H1 (cell line): Measurements from ENCODE around the genes CCDC107, SPAAR and CLTA.

GRCh38 chr9:35114775-35115600, 674 bp downstream of the ATOSB start:
- RRBS: 19% methylated on average over 4 of the region's 12 CpGs
CAGE:
- cytosol, long polyA plus RNA: no peak
- long polyA plus RNA: no peak
- nucleus, long polyA plus RNA: no peak

DNA sequence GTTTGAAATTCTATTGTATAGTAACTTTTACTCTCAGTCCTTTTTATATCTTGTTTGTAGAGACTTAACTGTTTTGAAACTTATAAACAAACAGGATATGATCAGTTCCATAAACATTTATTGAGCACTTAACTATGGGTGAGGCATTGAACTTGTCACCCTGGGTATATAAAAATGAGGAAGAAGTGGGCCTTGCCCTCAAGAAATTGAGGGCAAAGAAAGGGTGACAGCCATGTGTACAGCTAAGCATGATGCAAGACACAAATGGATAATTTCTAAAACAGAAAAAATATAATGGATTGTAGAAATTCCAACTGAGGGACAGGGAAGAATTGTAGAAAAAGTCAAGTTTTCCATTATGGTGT, 15.7 kb downstream of the UNC13B start:
CAGE:
- cytosol, long polyA plus RNA: no peak
- long polyA plus RNA: no peak
- nucleus, long polyA plus RNA: no peak

DNA sequence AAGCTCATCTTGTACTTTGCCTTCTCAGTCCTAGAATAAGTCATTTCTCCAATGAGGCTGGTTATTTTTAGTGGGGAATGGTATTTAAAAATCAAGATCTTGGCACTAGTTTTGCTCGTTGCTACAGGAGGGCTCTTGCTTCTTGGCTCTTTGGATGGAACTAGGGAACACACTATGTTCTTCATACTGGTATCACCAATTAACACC, 108.2 kb downstream of the UNC13B start:
- RRBS: no CpG with 5 or more reads among the region's 1 CpG
CAGE:
- cytosol, long polyA plus RNA: no peak
- long polyA plus RNA: no peak
- nucleus, long polyA plus RNA: no peak

GRCh38 chr9:35361562-35362366, 128.1 kb upstream of the RUSC2 start:
- RRBS: no CpG with 5 or more reads among the region's 8 CpGs
CAGE:
- cytosol, long polyA plus RNA: no peak
- long polyA plus RNA: no peak
- nucleus, long polyA plus RNA: no peak

DNA sequence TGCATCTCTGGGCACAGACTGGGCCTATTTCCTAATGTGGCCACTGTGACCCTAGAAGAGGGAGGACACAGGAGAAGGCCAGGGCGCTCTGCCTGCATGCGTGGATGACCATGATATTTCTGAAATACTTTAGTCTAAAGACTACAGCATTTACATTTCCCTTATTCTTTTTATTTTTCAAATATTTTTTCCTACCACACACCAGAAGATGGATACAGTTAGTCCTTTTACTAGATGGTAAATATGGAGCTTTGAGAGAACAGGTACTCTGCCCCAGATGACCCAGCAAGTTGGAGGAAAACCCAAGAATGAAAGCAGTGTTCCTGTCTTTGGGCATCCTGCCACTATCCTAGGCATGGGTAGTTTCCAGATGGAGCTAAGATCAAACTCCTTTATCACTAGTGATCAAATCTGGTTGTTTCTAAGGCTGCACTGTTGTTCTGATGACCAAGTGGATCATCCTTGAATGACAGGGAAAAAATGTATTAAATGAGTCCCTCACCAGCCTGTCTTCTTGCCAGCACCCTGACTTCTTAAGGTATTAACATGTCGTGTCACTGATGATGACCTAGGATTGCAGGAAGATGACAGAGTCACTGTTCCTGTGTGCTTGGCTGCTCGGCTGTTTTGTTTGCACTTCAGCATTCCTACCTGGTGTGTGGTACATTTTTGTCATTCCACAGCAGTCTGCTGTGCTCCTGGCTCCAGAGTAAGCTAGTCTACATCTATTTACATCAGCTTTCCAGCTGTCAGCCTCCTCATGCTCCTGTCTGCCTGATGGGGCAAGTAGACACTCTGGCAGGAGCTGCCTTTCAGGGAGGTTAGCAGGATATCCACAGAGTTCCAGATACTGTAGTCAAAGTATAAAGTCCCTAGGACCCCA, 28.0 kb downstream of the RUSC2 start:
- RRBS: no CpG with 5 or more reads among the region's 4 CpGs
CAGE:
- cytosol, long polyA plus RNA: no peak
- long polyA plus RNA: no peak
- nucleus, long polyA plus RNA: no peak

- RRBS: no CpG with 5 or more reads among the region's 4 CpGs
CAGE:
- cytosol, long polyA plus RNA: no peak
- long polyA plus RNA: no peak
- nucleus, long polyA plus RNA: no peak
Measured at GRCh38 chr9:35521603-35522072, 31.7 kb downstream of the RUSC2 start.

GRCh38 chr9:35656686-35657640, 1.1 kb upstream of the CCDC107 start:
- RRBS: no CpG with 5 or more reads among the region's 36 CpGs
CAGE:
- cytosol, long polyA plus RNA: no peak
- long polyA plus RNA: no peak
- nucleus, long polyA plus RNA: no peak

GRCh38 chr9:35657641-35658090, 426 bp upstream of the CCDC107 start:
- RRBS: no CpG with 5 or more reads among the region's 34 CpGs
CAGE:
- cytosol, long polyA plus RNA: no peak
- long polyA plus RNA: no peak
- nucleus, long polyA plus RNA: no peak

- RRBS: under 1% methylated on average over 41 of the region's 73 CpGs
CAGE:
- cytosol, long polyA plus RNA: start-site peak on the plus strand at chr9:35658313-35658356, 193 reads
- long polyA plus RNA: start-site peak on the plus strand at chr9:35658302-35658356, 90 and 129 reads in 2 replicates
- nucleus, long polyA plus RNA: start-site peak on the plus strand at chr9:35658286-35658326, 151 reads
Measured at GRCh38 chr9:35658116-35659275, at the start of gene CCDC107. Gene CCDC107, plus strand, starts transcription at chr9:35658292.

- RRBS: no CpG with 5 or more reads among the region's 12 CpGs
CAGE:
- cytosol, long polyA plus RNA: no peak
- long polyA plus RNA: no peak
- nucleus, long polyA plus RNA: no peak
Measured at GRCh38 chr9:35659276-35660051, 1.4 kb downstream of the CCDC107 start.

- RRBS: no CpG with 5 or more reads among the region's 19 CpGs
CAGE:
- cytosol, long polyA plus RNA: no peak
- long polyA plus RNA: no peak
- nucleus, long polyA plus RNA: no peak
Measured at GRCh38 chr9:35697885-35698989, 8.5 kb upstream of the TPM2 start.

GRCh38 chr9:35726617-35727359, 5.2 kb downstream of the TLN1 start:
- RRBS: no CpG with 5 or more reads among the region's 5 CpGs
CAGE:
- cytosol, long polyA plus RNA: no peak
- long polyA plus RNA: no peak
- nucleus, long polyA plus RNA: no peak

- RRBS: no CpG with 5 or more reads among the region's 5 CpGs
CAGE:
- cytosol, long polyA plus RNA: no peak
- long polyA plus RNA: no peak
- nucleus, long polyA plus RNA: no peak
Measured at GRCh38 chr9:35729599-35730104, 2.3 kb downstream of the TLN1 start.

DNA sequence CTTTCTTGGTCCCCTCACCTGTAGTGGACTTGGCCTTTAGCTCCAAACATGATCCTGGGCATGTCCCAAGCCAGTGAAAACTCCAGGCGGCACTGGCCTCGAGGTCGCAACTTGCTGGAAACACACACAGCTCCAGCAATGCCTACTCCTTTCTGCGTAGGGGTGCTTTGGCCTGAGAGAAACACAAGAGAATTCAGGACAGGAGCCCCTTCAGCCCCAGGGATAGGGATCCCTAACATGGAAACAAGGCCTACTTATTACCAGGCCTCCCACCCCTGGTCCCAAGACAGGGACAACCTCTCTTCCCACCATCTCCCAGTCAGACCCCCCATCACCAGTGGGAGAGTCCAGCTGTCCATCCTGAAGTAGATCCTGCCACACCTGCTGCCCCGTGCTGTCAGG, 7.7 kb downstream of the CREB3 start:
- RRBS: no CpG with 5 or more reads among the region's 5 CpGs
CAGE:
- cytosol, long polyA plus RNA: no peak
- long polyA plus RNA: no peak
- nucleus, long polyA plus RNA: no peak

DNA sequence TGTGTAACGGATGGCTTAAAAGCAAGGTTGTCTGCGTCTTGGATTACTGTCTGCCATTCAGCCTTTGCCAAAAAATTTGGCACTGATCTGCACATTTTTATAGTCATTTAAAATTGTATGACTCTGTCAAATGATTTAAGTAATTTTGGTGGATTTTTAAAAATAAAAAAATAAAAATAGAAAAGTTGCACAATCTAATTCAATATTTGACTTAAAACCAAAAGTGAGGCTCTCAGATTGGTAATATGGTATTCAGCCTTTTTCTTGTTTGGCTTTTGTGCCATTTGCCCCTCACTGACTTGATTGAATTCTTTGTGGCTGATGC, 3.6 kb upstream of the MSMP start:
- RRBS: no CpG with 5 or more reads among the region's 2 CpGs
CAGE:
- cytosol, long polyA plus RNA: no peak
- long polyA plus RNA: no peak
- nucleus, long polyA plus RNA: no peak

- RRBS: no CpG with 5 or more reads among the region's 16 CpGs
CAGE:
- cytosol, long polyA plus RNA: no peak
- long polyA plus RNA: no peak
- nucleus, long polyA plus RNA: no peak
Measured at GRCh38 chr9:35909067-35909750, at the start of gene SPAAR. Gene SPAAR, plus strand, starts transcription at chr9:35909490.

DNA sequence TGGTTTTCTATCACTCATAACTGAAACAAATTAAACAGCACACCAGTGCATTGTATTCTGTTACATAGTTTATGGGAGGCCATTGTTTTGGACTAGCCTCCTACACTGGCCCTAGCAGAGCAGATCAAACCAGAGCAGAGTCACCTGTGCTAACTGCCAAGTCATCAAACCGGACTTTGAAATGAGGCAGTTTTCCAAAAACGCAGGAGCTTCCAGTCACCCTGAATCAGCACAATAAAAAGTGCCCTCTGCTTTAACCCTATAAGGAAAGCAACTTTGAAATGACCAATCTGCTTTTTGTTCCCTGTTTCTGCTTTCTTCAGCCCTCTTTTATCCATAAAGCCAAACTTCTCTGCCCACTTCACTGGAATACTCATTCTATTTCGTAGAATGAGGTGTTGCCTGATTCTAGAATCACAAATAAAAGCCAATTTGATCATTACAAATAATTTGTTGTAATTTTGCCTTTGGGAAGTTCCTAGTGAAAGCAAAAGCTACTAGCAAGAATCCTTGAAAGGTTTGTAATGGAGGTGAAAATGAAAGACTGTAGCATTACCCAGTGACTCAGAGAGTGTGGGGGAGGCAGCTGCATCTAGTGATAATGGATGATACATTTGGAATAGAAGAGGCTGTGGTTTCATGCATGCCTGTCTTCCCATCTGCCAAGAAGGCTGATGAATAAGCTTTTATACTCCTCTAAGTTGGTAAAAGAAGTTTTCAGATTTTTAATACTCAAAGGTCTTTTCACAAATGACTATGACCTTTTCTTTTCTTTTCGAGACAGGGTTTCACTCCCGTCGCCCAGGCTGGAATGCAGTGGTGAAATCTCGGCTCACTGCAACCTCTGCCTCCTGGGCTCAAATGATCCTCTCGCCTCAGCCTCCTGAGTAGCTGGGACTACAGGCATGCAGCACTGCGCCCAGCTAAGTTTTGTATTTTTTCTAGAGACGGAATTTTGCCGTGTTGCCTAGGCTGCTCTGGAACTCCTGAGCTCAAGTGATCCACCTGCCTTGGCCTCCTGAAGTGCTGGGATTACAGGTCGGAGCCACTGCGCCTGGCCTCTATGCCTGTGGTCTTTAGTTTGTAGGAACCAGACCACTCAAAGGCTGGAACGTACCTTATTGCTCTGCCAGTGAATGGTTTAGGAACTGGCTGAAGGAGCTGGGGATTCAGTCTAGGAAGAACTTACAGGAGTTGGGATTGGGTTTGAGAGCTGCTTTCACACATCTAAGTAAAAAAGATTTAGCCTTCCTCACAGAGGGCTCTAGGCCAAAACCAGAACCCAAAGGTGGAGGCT, 15.0 kb downstream of the SPAAR start:
- RRBS: no CpG with 5 or more reads among the region's 14 CpGs
CAGE:
- cytosol, long polyA plus RNA: no peak
- long polyA plus RNA: no peak
- nucleus, long polyA plus RNA: no peak

- RRBS: no CpG with 5 or more reads among the region's 8 CpGs
CAGE:
- cytosol, long polyA plus RNA: no peak
- long polyA plus RNA: no peak
- nucleus, long polyA plus RNA: no peak
Measured at GRCh38 chr9:35951705-35952227, 6.2 kb downstream of the OR2S2 start.

DNA sequence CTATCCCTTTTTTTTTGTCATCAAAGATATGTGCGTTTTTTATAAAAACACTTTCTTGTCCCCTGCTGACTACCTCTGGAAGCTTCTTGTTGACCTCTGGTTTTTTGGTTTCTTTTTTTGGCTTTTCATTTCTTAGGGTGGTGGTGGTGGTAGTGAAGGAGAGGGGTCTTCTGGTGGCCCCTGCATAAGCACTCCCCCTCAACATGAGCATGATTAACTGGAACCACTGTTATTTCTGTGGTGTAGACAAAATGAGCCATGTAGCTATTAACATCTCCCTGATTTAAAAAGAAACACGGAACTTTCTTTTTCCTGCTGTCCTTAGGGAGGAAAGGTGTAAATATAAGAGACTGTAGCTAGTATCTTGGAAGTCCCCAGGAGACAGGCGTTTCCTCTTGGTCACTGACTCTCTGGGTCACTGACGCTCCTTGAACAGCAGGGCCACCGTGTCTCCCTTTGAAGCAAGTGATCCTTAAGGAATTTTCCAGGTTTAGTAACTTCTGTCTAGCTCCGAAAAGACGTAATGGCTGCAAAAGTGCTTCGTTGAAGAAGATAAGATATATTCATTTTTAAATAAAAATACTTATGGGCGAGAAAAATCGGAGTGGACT, 881 bp upstream of the CLTA start:
- RRBS: no CpG with 5 or more reads among the region's 10 CpGs
CAGE:
- cytosol, long polyA plus RNA: no peak
- long polyA plus RNA: no peak
- nucleus, long polyA plus RNA: no peak

- RRBS: 1% methylated on average over 33 of the region's 71 CpGs
CAGE:
- cytosol, long polyA plus RNA: start-site peak on the plus strand at chr9:36190919-36190967, 823 reads; start-site peak on the plus strand at chr9:36191263-36191268, 81 reads
- long polyA plus RNA: start-site peak on the plus strand at chr9:36190910-36190967, 974 and 862 reads in 2 replicates; start-site peak on the plus strand at chr9:36191262-36191267, 97 and 78 reads in 2 replicates
- nucleus, long polyA plus RNA: start-site peak on the plus strand at chr9:36190901-36190967, 603 reads
Measured at GRCh38 chr9:36190830-36191641, at the start of gene CLTA. Gene CLTA, plus strand, starts transcription at chr9:36190921.